Camera-type eye (tissue), 1 donor: ENCODE data around the gene CARNS1.

GRCh38 chr11:66847871-66848660 lies 4.8 kb downstream of the RCE1 start:
- RAMPAGE, long total RNA = no peak

DNA sequence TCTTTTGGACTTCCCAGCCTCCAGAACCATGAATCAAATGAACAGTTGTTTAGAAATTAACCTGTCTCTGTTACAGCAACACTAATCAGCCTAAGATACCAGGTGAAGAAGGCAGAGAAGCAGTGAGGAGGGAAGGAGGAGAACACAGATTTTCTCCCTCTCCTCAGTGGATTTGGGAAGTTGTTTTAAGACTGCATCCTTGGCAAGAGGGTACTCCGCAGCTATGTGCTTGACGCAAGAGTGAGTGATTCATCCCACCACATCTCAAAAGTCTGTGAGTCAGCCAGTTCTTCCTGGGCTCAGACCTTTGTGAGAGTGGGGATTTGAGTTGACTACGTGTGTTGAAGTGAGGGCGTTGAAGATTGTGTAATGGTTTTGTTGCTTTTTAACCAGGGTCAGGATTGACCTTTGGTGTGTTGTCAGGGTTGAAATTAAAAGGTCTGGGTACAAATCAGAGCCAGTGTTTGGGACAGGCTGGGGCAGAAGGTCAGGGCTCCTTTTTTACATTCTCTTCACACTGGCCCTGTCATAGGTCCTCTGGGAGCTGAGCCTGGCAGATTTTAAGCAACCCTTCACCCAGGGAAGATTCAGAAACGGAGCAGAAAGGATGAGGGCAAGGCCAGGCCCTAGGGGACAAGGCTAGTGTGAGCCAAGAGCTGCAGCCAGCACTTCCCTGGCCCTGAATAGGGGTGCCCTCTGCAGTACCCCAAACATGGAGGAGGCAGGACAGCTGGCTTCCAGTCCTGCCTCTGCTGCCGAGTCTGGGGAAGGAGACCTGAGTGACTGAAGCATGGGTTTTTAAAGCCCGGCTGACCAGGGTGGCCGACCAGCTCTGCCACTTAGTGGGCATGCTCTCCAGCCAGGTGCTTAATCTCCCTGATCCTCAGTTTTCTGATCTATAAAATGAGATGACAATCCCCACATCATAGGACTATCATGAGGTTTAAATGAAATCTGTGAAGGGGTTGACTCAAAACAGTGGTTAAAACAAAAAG lies 4.1 kb upstream of the C11orf86 start:
- RAMPAGE, long total RNA = no peak

- RAMPAGE, long total RNA = no peak
These were observed 14.3 kb downstream of the C11orf86 start for GRCh38 chr11:66989347-66989932.

GRCh38 chr11:67022306-67022549 lies 706 bp upstream of the SYT12 start:
- RAMPAGE, long total RNA = no peak

DNA sequence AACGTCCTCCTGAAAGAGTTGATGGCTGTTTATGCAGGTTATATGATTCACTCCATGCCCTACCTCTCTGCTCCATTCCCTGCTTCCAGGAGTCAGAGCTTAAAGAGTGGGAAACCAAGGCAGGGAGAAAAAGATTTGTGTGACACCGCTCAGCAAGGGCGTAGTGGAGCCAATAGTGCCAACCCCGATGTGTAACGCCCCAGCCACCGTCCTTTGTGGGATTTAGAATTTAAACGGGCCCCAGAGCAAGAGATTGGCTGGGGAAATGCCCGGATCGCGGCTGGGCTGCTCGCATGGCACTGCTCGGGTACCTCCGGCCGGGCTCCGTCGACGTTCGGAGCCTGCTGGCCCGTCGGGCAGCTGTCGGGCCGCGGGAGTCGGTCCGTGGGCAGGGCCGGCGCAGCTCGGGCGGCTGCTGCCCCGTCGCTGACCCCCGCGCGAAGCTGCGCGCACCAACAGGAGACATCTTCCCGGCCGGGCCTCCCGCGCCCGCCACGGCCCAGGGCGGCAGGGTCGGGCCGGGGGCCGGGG lies 1.5 kb upstream of the KDM2A start:
- RAMPAGE, long total RNA = no peak

GRCh38 chr11:67179747-67180375 lies 60.8 kb downstream of the KDM2A start:
- RAMPAGE, long total RNA = no peak

GRCh38 chr11:67239901-67240218 lies 26.4 kb upstream of the GRK2 start:
- RAMPAGE, long total RNA = no peak

GRCh38 chr11:67248156-67248508 lies 18.1 kb upstream of the GRK2 start:
- RAMPAGE, long total RNA = no peak

- RAMPAGE, long total RNA = no peak
These were observed 9.1 kb upstream of the GRK2 start for GRCh38 chr11:67256843-67257913.

DNA sequence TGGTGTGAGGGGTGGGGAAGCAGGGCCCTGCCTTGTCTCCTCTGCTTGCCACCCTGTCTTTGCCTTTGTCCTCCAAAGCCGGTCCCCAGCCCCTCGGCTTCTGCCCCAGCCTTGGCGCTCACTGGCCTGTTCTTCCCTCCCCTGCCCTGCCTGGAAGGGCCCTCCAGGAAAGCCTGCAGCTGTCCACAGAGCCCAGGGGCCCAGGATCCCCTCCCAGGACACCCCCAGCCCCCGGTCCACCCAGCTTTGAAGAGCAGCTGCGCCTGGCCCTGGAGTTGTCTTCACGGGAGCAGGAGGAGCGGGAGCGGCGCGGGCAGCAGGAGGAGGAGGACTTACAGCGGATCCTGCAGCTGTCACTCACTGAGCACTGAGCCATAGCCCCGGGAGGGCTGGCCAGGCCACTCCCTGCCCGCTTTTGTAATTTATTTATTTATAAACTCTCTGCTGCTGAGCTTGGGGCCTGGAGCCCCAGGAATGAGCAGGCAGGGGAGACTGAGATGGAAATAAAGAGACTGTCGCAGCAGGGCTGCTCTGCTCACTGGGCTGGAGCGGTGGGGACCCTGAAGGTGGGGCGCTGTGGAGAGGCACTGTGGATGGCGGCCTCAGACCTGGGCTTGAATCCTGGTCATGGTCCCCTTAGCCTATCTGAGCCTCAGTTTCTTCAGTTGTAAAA lies 1.2 kb upstream of the SSH3 start:
- RAMPAGE, long total RNA = no peak

DNA sequence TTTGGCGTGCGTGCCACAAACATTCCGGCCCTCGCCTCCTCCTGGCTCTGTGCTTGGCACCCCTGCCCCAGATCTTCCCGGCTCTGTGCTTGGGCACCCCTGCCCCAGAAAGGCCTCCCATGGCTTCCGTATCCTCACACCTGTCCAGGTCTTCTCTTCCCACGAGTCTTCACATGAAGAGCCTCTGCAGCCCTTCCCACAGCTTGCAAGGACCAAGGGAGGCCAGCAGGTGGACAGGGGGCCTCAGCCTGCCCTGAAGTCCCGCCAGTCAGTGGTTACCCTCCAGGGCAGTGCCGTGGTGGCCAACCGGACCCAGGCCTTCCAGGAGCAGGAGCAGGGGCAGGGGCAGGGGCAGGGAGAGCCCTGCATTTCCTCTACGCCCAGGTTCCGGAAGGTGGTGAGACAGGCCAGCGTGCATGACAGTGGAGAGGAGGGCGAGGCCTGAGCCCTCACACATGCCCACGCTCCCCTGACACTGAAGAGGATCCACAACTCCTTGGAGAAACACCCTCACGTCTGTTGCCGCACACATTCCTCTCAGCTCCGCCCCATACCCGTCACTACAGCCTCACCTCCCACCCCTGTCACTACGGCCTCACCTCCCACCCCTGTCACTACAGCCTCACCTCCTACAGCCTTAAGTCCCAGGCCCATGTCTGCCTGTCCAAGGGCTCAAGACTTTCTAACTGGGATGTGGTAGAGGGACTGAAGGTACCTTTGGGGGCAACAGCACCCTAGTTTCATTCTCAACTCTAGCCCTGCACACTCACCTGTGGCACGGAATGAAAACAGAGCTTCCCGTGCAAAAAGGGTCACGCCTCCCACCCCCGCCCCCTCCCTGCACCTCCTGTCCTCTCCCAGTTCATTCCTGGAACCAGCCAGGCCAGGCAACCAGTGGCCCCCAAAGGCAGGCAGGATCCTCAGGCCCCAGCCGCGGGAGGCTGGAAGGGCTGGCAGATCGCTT lies 8.4 kb downstream of the SSH3 start:
- RAMPAGE, long total RNA = no peak

DNA sequence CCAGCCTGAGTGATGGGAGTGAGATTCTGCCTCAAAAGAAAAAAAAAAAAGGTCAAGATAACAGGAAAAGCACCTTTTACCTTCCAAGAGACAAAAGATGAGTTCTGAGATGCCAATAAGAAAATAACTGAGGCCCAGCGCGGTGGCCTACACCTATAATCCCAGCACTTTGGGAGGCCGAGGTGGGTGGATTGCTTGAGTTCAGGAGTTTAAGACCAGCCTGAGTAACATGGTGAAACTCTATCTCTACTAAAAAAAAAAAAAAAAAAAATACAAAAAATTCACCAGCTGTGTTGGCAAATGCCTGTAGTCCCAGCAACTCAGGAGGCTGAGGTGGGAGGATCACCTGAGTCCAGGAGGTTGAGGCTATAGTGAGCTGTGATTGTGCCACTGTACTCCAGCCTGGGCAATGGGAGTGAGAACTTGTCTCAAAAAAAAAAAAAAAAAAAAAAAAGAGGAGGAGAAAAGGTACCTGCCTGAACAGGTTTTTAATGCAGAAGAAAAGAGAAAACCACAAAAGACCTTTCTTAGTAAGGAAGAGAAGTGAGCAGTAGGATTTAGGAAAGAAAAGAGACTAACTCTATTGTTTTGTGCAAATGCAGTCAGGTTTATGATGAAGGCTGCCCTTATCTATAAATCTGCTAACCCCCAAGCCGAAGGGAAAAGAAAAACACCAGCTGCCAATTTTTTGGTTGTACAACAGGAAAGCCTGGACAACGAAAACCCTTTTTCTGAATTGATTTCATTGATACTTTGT lies 21.5 kb downstream of the POLD4 start:
- RAMPAGE, long total RNA = no peak

DNA sequence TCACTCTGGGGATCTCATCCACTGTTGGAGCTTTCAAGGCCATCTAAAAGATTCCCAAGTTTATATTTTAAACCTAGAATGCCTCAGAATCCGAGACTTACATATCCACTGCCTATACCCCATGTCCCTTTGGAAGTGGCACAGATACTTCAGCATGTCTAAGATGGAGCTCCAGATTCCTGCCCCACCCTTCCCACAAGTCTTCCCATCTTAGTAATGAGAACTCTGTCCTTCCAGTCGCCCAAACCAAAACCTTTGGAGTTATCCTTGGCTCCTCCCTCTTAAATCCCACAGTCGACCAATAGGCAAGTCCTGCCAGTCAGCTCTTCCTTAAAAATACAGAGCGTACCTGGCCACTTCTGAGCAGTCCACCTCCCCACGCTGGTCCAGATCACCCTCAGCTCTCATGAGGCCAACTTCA lies 4.3 kb downstream of the POLD4 start:
- RAMPAGE, long total RNA = no peak

DNA sequence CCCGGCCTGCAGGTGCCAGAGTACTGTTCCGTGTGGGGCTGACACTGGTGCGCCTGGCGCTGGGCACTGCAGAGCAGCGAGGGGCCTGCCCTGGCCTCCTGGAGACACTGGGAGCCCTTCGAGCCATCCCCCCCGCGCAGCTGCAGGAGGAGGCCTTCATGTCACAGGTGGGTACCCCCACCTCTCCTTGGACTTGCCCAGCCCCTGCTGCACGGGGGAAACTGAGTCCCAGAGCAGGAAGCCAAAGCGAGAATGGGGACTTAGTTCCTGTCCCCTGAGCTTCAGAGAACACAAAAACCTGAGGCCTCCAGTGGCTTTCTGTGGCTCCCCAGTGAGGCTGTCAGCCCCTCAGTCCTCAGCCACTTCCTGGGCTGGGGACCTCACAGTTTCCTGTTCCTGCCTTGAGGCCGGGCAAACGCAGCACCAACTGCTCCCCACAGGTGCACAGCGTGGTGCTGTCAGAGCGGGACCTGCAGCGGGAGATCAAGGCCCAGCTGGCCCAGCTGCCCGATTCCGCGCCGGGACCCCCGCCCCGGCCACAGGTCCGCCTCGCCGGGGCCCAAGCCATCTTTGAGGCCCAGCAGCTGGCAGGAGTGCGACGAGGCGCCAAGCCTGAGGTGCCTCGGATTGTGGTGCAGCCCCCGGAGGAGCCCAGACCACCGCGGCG lies 5.2 kb downstream of the TBC1D10C start:
- RAMPAGE, long total RNA = no peak

- RAMPAGE, long total RNA = no peak
These were observed at the start of gene CARNS1 for GRCh38 chr11:67415156-67415895. Gene CARNS1 (plus strand): TSS chr11:67415678.

DNA sequence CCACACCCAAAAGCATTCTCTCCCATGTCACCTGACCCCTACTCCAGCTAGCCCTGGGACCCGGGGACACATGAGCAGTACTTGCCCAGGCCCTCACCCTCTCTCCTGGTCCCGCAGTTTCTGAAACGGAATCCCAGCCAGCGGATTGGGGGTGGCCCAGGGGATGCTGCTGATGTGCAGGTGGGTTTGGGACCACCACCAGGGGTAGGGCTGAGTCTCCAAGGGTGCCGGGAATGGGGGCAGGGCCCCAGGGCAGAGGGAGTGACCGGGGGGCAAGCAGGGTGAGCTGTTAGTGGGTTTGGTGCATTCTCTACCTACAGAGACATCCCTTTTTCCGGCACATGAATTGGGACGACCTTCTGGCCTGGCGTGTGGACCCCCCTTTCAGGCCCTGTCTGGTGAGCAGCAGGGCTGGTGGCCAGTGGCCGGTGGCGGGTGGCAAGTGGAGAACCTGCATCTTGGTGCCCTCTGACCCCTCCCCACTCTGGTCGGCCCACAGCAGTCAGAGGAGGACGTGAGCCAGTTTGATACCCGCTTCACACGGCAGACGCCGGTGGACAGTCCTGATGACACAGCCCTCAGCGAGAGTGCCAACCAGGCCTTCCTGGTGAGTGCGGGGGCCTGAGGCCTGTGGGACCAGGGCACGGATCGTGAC lies 3.5 kb downstream of the PTPRCAP start:
- RAMPAGE, long total RNA = no peak

DNA sequence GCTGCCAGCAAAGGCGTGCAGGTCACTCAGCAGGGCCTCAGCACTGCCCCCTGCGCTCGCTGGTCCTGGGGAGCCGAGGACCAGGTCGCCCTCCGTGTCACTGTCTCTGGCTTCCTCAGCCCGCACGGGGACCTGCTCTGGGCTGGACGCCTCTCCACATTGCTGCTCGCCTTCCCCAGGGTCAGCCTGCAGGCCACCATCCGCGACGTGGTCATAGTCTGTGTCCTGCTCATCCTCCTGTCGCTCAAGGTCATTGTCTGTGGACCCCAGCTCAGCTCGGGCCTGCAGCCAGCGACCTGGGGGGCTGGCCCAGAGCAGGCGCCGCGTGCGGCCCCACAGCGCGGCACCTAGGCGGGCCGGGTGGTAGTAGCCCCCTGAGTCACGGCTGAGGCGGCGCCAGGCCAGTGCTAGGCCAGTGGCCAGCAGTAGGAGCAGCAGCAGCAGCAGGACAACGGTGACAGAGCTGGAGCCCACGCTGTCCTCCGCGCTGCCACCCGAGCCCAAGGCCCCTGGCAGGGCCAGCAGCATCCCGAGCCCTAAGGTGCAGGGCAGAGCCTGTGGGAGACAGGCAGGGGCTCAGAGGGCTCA lies 1.6 kb downstream of the PTPRCAP start:
- RAMPAGE, long total RNA = no peak

GRCh38 chr11:67436384-67436920 lies 1.0 kb downstream of the PTPRCAP start:
- RAMPAGE, long total RNA = no peak

DNA sequence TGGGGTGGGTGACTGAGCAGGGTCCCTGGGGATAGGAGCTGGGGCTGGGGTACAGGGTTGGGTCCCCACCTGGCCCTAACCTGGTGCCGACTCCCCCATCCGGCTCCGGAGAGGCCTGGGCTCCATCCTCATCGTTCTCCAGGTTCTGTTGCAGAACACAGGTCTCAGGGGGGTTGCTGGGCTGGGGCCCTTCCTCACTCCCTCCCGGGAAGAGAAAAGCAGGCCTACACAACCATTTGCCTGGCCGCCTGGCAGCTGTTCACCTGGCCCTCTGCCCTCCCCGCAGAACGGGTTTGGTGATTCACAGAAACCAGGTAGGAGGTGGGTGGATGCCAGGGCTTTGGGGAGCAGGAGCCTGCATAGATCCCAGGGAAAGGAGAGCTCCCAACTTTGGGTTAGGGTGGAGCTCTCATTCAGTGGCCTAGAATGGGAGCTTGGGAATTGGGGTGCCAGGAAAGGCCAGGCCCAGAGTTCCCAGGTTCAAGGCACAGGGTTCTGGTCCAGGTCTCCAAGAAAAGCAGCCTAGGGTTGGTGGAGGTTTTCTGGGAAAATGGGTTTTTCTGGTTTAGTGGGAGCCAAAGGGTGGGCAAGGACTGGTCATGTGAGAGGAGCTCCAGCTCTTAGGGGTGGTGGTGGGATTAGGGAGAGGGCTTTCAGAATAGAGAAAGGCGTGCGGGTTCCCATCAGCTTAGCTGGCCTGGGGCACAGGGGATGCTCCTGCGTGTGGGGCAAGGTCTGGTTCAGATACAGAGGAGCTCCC lies 923 bp downstream of the TMEM134 start:
- RAMPAGE, long total RNA = no peak

DNA sequence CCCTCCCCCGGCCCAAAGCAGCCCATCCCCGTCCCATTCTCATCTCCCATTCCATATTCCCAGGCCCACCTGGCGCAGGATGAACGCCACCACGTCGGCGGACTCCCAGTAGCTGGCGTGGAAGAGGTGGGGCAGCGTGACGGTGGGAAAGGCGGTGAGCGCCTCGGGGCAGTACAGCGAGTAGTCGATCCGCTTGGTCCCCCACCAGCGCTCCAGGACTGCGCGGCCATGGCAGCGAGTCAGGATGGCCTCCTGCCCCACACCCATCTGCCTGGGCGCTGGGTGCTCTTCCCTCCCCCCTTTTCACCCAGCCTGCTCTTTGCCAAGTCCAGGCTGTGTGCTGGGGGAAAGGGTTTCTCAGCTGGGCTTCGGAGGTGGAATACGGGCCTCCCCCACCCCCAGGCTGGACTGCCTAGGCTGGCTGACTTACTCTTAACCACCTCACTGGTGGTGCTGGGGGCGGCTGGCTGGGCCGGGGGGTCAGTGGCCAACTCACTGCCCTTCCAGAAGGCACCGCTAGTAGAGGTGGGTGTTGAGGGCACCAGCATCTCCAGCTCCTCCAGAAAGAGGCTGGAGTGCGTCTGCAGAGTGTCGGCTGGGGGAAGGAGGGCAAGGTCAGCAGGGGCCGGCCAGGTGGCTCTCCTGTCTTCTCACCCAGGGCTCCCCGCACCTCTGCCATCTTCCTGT lies 10.0 kb downstream of the PITPNM1 start:
- RAMPAGE, long total RNA = no peak